Mesangial cell (primary cell): ENCODE measurements around a stretch of chr14.

DNA sequence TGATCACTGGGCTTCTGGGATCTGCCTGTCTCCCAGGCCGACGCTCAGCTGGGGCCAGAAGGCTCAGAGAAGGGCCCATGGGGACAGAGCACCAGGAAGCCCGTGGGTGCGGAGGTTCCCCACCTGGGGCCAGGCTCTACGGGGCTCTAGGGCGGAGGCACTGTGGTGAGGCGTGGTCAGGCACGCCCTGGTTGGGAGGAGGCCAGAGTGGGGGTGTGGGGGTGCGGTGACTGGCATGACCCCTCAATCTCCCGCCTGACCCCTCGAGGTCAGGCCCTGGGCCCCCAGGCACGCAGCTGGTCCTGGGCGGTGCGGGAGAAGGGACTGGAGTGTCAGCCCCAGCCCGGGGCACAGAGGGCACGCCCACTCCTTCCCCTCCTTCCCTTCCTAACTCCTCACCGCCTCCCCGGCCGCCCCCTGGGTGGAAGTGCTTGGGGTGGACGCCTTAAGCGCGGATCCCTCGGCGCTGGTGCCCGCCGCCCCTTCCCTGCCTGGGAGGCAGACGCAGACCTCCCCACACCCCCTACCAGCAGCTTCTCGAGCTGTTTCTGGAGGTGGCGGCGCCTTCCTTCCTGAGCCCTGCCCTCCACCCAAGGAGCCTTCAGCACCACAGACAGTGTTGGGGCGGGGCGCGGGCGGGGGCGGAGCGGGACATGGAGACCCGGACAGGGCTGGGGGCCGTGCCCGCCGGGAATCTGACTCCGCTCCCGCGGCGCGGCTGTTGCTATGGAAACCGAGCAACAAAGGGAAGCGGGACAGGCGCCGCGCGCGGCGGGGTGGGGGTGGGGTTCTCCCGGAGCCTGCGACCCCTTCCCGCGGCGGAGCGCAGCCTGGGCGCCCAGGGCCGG lies 807 bp upstream of the CRIP2 start:
- RAMPAGE, long total RNA = no peak

- RAMPAGE, long total RNA = no peak
Measured at GRCh38 chr14:105475072-105475795, 613 bp downstream of the CRIP2 start.

DNA sequence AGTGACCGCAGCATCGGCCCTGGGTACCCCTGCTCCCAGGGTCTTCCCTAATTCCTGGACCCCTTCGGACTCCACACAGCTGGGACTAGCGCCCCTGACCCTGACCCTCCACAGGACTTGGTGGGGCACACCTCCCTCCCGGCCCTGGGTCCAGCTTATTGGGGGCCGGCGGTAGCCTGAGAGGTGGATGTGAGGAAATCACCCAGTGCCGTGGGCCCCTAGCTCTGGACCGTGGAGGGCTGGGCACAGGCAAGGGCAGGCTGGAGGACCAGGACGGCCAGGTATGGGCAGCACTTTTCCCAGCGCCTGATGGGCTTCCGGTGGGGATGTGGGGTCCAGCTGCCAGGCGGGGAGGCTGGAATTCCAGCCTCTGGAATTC lies 4.0 kb upstream of the CRIP1 start:
- RAMPAGE, long total RNA = no peak

GRCh38 chr14:105491421-105491859 lies 394 bp downstream of the TEDC1 start:
- RAMPAGE, long total RNA = no peak

DNA sequence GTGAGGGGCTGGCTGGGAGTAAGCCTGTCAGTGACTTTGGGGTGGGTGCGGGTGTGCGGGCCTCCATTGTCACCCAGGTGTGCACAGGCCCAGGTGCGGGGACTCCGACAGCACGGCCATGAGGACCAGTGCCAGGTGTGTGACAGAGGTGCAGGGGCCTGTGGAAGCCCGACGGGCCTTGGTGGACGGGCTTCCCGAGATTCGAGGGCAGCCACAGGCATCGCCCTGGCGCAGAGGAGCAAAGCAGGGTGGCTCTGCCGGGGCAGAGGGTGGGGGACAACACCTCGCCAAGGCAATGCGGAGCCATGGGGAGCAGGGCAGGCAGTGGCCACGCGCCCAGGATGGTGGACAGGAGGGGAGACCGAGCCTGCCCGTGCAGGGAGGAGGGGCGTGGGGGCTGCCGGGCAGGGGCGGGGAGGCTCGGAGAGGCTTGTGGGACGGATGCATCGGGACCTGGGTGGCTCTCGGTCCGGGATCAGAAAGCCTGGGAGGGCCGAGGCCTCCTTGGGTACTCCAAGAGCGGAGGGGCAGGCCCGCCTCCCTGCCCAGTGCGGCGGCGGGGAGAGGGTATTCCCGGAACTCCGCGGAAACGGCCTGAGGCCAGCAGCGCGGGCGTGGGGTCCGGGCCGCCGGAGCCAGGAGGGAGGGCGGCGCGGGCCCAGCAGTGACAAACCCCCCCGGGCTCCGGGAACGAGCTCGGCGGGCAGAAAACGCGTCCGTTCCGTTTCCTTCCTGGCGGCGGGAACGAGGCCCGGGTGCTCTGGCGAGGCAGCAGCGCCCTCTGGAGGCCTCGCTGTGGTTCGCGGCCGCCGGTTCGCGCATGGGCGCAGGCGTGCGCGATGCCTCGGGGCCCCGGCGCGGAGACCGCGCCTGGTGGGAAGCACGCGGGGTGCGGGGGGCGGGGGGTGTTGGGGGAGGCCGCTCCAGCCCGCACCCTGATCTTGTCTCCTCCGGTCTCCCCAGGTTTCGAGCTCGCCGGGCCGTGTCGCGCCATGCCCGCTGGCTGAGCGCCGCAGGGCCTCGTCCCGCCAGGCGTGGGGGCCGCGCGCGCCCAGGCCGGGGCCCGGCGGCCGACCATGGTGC lies 1.7 kb downstream of the TMEM121 start:
- RAMPAGE, long total RNA = no peak

- RAMPAGE, long total RNA = no peak
Measured at GRCh38 chr14:105628638-105628863, 102.2 kb downstream of the TMEM121 start.

DNA sequence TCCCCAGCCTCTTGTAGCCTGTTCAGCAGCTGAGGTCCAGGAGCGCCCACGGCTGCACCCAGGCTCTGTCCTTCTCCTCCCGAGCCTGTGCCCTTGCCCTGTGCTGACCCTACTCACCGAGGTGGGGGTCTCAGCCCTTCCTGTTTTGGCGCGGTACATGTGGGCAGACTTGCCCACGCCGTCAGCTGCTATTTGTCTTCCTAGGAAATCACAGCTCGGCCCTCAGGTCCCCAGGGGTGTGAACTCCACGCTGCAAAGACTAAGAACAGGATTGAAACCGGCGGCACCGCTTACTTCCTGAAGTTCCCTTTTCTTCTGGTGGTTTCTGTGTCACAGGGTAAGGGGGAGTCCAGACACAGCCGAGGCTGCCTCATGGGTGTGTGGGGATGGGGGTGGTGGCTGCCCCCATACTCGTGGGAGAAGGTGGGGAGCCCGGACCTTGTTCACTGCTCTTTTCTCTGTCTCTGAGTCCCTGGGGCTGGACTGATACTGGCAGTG lies 121.9 kb downstream of the TMEM121 start:
- RAMPAGE, long total RNA = no peak

DNA sequence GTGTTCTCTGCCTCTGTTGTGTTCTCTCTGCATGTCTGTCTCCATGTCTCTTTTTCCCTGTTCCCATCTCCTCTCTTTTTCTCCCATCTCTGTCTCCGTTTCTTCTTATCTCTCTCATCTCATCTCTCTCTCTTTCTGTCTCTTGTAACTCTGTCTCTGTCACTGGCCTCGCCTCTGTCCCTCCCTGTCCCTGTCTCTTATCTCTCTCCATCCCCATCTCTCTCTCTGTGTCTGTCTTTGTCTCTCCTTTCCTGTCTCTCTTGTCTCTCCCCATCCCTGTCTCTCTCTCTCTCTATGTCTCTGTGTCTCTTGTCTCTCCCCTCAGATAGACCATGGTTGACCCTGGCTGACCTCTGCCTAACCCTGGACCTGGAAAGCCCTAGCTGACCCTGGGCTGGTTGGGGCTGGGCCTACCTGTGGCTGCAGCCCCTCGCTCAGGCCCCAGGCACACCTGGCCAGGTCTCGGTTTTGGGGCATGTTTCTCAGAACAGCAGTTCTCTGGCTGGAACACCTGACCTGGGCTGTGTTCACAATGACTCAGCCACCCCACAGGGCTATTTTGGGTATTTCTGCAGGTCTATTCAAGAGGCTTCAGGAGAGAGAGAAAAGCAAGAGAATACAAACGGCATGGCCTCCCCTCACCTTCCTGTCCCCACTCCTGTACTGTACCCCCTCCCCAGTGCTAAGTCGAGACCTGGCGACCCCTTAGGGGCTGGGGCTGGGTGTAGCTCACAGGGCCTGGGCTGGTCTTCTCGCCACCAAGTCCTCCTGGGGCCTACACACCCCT lies 174.4 kb downstream of the TMEM121 start:
- RAMPAGE, long total RNA = no peak

GRCh38 chr14:105706998-105707720 lies 180.8 kb downstream of the TMEM121 start:
- RAMPAGE, long total RNA = no peak

DNA sequence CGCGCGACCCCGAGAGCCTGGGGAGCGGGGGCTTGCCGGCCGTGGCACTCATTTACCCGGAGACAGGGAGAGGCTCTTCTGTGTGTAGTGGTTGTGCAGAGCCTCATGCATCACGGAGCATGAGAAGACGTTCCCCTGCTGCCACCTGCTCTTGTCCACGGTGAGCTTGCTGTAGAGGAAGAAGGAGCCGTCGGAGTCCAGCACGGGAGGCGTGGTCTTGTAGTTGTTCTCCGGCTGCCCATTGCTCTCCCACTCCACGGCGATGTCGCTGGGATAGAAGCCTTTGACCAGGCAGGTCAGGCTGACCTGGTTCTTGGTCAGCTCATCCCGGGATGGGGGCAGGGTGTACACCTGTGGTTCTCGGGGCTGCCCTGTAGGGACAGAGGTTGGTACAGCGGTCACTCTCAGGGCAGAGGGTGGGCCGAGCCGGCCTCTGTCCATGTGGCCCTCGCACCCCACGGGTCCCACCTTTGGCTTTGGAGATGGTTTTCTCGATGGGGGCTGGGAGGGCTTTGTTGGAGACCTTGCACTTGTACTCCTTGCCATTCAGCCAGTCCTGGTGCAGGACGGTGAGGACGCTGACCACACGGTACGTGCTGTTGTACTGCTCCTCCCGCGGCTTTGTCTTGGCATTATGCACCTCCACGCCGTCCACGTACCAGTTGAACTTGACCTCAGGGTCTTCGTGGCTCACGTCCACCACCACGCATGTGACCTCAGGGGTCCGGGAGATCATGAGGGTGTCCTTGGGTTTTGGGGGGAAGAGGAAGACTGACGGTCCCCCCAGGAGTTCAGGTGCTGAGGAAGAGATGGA lies 215.2 kb downstream of the TMEM121 start:
- RAMPAGE, long total RNA = no peak

DNA sequence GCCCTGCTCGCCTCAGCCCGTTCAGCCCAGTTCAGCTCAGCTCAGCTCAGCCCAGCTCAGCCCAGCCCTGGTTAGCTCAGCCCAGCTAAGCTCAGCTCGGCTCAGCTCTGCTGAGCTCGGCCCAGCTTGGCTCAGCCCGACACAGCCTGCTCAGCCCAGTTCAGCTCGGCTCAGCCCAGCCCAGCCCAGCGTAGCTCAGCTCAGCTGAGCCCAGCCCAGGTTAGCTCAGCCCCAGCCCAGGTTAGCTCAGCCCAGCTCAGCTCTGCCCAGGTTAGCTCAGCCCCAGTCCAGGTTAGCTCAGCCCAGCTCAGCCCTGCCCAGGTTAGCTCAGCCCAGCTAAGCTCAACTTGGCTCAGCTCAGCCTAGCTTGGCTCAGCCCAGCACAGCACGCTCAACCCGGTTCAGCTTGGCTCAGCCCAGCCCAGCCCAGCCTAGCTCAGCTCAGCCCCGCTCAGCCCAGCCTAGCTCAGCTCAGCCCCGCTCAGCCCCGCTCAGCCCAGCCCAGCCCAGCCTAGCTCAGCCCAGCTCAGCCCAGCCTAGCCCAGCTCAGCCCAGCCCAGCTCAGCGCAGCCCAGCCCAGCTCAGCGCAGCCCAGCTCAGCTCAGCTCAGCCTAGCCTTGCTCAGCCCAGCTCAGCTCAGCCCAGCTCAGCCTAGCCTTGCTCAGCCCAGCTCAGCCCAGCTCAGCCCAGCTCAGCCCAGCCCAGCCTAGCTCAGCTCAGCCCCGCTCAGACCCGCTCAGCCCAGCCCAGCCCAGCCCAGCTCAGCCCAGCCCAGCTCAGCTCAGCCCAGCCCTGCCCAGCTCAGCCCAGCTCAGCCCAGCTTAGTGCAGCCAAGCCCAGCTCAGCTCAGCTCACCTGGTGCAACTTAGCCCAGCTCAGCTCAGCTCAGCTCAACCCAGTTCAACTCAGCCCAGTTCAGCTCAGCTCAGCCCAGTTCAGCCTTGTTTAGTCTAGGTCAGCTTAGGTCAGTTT lies 333.4 kb downstream of the TMEM121 start:
- RAMPAGE, long total RNA = no peak

DNA sequence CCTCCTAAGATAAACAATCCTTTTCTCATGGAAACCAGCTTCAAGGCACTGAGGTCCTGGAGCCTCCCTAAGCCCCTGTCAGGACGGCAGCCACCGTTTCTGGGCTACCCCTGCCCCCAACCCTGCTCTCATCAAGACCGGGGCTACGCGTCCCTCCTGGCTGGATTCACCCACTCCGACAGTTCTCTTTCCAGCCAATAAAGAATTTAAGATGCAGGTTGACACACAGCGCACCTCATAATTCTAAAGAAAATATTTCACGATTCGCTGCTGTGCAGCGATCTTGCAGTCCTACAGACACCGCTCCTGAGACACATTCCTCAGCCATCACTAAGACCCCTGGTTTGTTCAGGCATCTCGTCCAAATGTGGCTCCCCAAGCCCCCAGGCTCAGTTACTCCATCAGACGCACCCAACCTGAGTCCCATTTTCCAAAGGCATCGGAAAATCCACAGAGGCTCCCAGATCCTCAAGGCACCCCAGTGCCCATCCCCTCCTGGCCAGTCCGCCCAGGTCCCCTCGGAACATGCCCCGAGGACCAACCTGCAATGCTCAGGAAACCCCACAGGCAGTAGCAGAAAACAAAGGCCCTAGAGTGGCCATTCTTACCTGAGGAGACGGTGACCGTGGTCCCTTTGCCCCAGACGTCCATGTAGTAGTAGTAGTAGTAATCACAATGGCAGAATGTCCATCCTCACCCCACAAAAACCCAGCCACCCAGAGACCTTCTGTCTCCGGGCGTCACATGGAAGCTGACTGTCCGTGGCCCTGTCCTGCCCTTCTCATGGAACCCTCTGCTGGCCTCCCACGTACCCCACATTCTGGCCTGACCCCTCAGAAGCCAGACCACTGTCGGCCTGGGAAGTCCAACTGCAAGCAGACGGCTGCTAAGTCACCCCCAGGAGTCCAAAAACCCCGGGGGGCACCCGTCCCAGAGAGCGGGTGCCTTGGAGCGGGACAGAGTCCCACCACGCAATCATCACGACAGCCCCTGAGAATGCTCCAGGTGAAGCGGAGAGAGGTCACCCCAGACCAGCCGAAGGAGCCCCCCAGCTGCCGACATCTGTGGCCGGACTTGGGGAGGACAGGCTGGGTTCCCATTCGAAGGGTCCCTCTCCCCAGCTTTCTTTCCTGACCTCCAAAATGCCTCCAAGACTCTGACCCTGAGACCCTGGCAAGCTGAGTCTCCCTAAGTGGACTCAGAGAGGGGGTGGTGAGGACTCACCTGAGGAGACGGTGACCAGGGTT lies 336.6 kb downstream of the TMEM121 start:
- RAMPAGE, long total RNA = no peak

GRCh38 chr14:105905332-105905966 lies 379.1 kb downstream of the TMEM121 start:
- RAMPAGE, long total RNA = no peak

- RAMPAGE, long total RNA = no peak
Measured at GRCh38 chr14:106038184-106038469, 511.7 kb downstream of the TMEM121 start.

DNA sequence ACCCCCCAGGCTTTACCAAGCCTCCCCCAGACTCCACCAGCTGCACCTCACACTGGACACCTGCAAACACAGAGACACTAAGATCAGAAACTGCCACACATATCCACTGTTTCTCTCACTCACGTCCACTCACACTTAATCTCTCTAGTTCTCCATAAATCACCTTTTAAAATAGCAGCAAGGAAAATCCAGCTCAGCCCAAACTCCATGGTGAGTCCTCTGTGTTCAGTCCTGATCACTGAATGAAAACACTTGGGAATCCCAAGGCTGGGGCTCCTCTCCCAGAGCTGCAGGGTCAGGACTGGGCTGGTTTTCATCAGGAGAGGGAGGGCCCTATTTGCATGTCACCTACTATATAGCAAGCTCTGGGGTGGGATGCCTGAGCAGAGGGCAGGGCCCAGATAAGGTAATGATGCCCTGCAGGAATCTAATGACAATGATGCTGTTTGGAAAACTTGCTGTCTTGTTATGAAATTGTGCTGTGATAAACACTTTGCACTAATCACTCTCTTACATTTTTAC lies 627.6 kb downstream of the TMEM121 start:
- RAMPAGE, long total RNA = no peak

DNA sequence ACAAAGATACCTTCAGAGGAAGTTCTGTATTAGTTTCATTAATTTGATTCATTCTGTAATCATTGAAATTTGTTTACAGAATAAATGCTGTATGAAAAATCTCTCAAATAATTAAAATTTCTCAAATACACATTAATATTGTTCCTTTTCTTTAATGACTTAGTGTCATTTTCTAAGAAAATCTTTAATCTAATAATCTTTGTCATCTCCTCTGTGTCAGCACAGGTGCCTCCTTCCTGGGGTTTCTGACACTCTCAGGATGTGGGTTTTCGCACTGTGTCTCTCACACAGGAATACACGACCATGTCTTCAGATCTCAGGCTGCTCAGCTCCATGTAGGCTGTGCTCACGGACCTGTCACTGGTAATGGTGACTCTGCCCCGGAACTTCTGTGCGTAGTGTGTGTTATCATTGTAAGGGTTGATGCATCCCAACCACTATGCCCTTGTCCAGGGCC lies 647.7 kb downstream of the TMEM121 start:
- RAMPAGE, long total RNA = no peak

DNA sequence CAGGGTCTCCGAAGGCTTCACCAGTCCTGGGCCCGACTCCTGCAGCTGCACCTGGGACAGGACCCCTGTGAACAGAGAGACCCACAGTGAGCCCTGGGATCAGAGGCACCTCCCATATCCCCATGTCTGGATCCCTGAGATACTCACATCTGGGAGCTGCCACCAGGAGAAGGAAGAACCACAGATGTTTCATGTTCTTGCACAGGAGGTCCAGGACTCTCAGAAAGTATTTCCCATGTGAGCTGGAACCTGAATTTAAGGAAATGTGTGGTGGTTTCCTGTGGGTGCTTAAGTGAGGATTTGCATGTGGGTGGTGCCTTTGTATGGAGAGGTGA lies 1101.1 kb downstream of the TMEM121 start:
- RAMPAGE, long total RNA = no peak